Esophagus squamous epithelium (tissue), 4 donors: ENCODE measurements around a stretch of chr15.

- PRO-cap, result no peak
- RAMPAGE, long total RNA, 4 experiments, result no peak in any of the 4 experiments
Measured at GRCh38 chr15:90486764-90487234, 42.9 kb upstream of the CRTC3 start.

DNA sequence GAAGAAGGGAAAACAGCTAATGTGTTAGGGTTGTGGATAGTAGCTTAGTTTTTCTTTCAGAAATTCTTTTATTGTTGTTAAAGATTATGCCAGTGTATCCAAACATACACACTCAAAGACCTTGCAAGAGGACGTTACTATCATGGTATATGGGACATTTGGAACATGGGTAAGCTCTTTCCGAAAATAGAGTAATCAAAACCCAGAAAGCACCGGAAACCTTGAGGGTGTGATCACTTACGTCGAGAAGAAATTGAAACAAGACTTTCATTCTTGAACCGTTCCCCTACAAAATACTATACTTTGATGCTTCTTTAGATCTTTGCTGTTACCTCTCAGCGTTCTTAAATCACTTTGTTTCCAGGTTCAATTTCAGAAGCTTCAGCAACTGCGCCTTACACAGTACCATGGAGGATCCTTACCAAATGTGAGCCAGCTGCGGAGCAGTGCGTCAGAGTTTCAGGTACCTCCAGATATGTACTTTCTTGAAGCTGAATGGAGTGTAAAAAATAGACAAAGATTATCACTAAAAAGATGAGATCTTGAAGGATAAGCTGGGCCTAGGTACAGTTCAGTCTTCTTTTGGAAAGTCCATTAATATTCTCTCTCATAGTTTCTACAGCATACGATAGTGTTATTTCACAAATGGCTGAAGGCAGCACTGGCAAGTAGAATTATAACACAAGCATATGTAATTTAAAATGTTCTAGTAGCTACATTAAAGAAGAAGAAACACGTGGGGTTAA, 10.1 kb downstream of the CRTC3 start:
- PRO-cap, result no peak
- RAMPAGE, long total RNA, 4 experiments, result no peak in any of the 4 experiments

DNA sequence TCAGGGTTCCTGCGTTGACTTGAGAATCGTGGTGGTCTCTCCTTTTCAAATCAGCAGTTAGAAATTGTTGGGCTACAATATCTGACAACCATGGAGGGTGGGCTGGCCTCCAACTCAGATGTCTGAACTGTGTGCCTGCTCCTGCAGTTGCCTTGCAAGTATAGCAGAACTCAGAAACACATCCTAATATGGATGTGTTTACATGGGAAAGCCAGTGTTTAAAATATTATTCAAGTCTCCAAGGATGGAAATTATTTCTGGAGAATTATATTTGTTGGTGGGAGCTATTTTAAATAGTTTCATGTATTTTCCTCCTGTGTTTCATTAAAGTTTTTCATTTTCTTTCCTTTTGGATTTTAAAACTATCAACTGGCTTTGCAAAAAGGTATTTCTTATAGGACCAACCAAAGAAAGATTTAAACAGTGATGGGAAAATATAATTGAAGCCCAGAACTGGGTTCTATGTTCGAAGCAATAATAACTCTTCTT, 80.2 kb downstream of the CRTC3 start:
- PRO-cap, result no peak
- RAMPAGE, long total RNA, 4 experiments, result no peak in any of the 4 experiments

GRCh38 chr15:90642421-90643191, 74.5 kb upstream of the BLM start:
- PRO-cap, result no peak
- RAMPAGE, long total RNA, 4 experiments, result no peak in any of the 4 experiments

DNA sequence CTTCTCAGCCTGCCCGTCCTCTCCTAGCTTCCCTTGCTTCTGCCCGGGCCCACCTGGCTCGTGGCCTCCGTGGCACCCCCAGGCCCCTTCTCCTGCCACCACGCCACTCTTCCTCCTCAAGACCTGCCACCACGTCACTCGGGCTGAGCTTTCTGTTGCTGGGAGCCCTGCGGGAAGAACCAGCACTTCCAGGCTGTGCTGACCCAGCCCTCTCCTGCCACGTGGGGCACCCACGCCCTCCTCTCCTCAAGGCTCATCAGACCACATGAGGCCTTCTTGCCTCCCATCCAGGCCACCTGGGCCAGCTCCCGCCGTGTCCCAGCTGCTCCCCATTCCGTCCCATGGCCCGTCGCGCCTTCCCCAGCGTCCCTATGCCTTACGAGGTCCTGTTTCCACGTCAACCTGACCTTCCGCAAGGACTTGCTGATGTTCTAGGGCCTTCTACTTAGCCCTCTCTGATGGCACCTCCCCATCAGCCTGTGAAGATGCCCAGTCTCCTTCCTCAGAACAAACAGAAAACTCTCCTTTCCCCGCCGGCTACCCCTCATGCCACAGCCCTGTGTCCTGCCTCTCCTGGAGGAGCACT, 71.2 kb upstream of the BLM start:
- PRO-cap, result no peak
- RAMPAGE, long total RNA, 4 experiments, result no peak in any of the 4 experiments

- PRO-cap, result no peak
- RAMPAGE, long total RNA, 4 experiments, result no peak in any of the 4 experiments
Measured at GRCh38 chr15:90650027-90650672, 67.0 kb upstream of the BLM start.

GRCh38 chr15:90680678-90680887, 36.6 kb upstream of the BLM start:
- PRO-cap, result no peak
- RAMPAGE, long total RNA, 4 experiments, result no peak in any of the 4 experiments

DNA sequence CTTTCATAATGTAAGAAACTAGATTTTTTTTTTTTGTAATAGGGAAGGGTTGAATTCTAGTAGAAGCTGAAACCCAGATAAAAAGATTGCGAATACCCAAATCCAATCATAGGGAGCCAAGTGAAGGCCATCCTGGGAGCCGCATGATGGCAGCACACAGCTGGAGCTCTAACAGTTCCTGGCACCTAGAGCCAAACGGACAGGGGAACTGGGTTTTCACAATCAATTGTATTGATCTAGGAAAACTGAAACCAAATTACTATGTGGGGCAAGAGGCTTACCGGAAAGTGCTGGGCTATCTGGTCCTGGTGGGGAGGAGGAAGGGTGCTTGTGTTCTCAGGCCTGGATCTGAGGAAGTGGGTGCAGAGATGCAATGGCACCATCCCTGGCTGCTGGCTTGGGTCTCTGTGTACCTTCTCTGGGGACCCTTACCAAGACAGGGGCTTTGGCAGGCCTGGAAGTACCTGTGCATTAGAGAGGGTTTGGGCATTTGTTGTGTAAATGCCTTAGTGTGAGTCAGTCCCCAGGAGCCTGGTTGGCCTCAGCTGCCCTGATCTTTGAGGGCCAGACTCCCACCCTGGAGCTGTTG, 9.1 kb upstream of the FURIN start:
- PRO-cap, result no peak
- RAMPAGE, long total RNA, 4 experiments, result no peak in any of the 4 experiments

DNA sequence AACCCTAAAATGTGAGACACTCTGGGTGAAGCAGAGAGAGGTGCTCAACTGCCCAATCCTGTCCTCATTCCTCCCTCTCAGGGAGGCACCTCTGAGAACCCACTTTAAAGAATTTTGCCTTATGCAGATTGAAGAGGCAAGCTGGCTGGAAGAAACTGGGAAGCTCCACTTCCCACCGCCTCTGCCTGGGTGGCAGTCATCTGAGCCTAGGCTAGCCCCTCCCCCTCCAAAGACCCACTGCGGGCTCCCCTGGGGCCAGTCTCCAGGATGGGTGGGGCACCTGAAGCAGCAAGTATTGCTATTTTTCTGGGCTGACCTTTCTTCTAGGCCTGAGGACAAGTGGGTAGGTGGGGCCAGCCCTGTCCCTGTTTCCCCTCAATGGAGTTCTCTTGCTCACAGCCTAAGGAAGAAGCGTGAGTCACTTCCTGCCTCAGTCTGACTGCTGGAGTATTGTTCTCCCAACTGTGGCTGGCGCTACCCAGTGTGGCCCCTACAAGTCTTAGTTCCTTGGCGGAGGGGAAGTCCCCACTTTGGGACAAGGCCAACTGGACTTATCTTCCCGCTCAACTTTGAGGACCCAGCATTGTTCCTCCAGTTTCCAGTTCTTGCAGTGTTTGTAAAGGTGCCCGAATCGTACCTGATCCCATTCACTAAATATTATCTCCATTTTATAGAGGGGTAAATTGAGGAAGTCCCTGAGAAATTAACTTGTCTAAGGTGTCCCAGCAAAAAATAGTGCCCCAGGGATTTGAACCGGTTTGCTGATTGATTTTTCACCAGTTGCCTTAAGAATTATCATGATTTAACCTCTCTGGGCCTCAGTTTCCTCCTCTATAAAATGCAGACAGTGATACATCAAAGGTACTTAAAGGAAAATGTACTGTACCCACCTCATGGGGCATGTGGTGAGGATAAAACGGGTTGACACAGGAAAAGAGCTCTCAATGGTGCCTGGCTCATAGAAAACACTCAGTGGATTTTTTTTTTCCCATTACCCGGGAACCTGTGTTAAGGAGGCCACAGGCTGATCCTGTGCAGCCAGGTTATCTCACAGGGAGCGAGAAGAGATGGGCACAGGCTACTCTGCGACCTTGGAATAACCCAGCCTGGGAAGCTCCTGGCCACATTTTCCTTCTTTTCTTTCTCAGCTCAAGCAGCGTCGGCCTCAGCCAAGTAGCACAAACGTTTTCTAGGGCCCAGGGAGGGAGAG, 1.5 kb downstream of the FURIN start:
- PRO-cap, result bidirectional peak, plus-strand start at position 421 of the sequence, minus-strand start at position 380 of the sequence
- RAMPAGE, long total RNA, 4 experiments, result no peak in any of the 4 experiments

GRCh38 chr15:90870705-90871961, 2.7 kb downstream of the FURIN start:
- PRO-cap, result unidirectional peak, plus-strand start at chr15:90871052; unidirectional peak, plus-strand start at chr15:90871169; bidirectional peak, plus-strand start at chr15:90871446, minus-strand start at chr15:90871385; bidirectional peak, plus-strand start at chr15:90871647, minus-strand start at chr15:90871530; bidirectional peak, plus-strand start at chr15:90872033, minus-strand start at chr15:90871731
- RAMPAGE, long total RNA, 4 experiments, result start-site peak on the plus strand in 1 of 4 experiments, at chr15:90871539-90871555 at its widest, 7 reads per replicate

DNA sequence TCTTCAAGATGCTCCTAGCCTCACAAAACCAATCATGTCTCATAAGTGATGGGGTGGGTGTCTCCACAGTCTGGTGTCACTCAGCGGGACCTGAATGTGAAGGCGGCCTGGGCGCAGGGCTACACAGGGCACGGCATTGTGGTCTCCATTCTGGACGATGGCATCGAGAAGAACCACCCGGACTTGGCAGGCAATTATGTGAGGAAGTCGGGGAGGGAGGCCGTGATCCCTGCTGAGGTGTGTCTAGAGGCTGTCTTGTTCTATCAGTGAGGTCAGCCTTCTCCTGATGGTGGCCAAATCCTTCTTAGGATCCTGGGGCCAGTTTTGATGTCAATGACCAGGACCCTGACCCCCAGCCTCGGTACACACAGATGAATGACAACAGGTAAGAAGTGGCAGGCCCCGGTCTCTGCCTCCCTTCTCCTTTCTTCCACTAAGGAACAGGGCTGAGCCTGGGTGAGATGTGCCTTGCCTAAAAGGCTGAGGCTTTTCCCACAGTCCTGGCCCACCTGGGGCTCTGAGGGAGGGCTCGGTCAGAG, 7.4 kb upstream of the FES start:
- PRO-cap, result no peak
- RAMPAGE, long total RNA, 4 experiments, result no peak in any of the 4 experiments

GRCh38 chr15:90914979-90915783, 12.1 kb downstream of the MAN2A2 start:
- PRO-cap, result no peak
- RAMPAGE, long total RNA, 4 experiments, result no peak in any of the 4 experiments

GRCh38 chr15:90952744-90954102, 1.5 kb upstream of the RCCD1 start:
- PRO-cap, result no peak
- RAMPAGE, long total RNA, 4 experiments, result start-site peak on the plus strand in 1 of 4 experiments, at chr15:90953496-90953819 at its widest, 16 reads per replicate

- PRO-cap, result no peak
- RAMPAGE, long total RNA, 4 experiments, result no peak in any of the 4 experiments
Measured at GRCh38 chr15:90954338-90954581, 424 bp upstream of the RCCD1 start.

- PRO-cap, result unidirectional peak, plus-strand start at chr15:90956790; unidirectional peak, plus-strand start at chr15:90956831
- RAMPAGE, long total RNA, 4 experiments, result no peak in any of the 4 experiments
Measured at GRCh38 chr15:90956319-90957074, 1.8 kb downstream of the RCCD1 start.

GRCh38 chr15:91263979-91264688, 164.1 kb downstream of the SV2B start:
- PRO-cap, result bidirectional peak, plus-strand start at chr15:91264149, minus-strand start at chr15:91264055
- RAMPAGE, long total RNA, 4 experiments, result no peak in any of the 4 experiments

DNA sequence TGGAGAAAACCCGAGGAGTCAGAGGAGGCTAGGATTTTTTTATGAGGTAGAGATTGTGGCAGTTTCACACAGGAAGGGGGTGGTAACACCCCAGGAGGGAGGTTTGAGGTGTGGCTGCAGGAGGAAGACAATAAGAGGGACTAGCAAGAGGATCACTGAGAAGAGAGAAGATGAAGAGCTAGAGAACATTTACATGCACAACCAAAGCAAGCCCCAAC, 322.8 kb downstream of the SV2B start:
- PRO-cap, result no peak
- RAMPAGE, long total RNA, 4 experiments, result no peak in any of the 4 experiments

- PRO-cap, result unidirectional peak, minus-strand start at chr15:91855510; bidirectional peak, plus-strand start at chr15:91856254, minus-strand start at chr15:91856189
- RAMPAGE, long total RNA, 4 experiments, result no peak in any of the 4 experiments
Measured at GRCh38 chr15:91855276-91856495, 2.2 kb downstream of the SLCO3A1 start.

DNA sequence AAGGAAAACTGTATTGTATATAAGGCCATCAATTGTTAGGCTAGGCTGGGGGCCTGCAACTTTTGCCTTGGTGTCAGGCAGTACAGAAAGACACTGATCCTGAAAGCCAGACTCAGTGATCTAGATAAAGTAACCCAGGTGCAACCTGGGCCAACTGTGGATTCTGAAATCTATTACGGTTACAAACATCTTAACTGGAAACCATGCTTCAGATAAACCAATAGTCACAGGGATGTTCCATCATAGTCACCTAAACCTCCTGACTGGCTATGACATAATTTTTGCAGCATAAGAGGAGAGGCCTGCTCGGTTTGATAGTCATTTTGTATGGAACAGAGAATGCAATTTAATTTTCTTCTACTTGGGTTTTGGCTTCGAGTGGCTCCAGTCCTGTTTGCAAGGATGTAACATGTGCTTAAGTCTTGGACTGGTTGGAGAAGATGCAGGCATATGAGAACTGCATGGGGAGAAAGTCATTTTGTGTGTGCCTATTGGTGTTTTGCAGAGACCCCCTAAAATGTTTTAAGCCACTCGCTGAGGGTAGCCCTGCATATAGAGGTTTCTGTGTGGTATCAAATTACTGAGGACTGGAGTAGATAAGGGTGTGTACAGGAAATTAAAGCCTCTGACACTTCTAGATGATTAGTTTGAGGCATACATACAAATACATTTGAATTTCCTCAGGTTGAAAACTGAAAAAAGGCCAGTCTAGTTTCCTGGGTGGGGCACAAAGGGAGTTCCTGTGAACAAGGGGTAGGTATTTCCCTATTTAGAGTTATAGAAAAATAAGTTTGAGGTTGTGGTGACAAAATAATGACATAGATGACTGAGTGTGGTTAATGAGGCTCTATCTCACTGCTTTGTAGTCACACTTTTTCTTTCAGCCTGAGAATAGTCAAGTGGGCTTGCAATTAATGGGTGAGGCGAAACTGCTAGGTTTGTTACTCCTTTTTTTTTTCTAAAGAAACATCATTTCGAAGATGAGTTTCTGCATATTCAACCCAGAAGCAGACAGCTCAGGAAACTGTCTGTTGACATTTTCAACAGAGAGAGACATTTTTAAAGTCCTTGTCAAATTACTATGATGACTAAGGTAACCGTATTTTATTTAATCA, 4.0 kb downstream of the SLCO3A1 start:
- PRO-cap, result no peak
- RAMPAGE, long total RNA, 4 experiments, result no peak in any of the 4 experiments

DNA sequence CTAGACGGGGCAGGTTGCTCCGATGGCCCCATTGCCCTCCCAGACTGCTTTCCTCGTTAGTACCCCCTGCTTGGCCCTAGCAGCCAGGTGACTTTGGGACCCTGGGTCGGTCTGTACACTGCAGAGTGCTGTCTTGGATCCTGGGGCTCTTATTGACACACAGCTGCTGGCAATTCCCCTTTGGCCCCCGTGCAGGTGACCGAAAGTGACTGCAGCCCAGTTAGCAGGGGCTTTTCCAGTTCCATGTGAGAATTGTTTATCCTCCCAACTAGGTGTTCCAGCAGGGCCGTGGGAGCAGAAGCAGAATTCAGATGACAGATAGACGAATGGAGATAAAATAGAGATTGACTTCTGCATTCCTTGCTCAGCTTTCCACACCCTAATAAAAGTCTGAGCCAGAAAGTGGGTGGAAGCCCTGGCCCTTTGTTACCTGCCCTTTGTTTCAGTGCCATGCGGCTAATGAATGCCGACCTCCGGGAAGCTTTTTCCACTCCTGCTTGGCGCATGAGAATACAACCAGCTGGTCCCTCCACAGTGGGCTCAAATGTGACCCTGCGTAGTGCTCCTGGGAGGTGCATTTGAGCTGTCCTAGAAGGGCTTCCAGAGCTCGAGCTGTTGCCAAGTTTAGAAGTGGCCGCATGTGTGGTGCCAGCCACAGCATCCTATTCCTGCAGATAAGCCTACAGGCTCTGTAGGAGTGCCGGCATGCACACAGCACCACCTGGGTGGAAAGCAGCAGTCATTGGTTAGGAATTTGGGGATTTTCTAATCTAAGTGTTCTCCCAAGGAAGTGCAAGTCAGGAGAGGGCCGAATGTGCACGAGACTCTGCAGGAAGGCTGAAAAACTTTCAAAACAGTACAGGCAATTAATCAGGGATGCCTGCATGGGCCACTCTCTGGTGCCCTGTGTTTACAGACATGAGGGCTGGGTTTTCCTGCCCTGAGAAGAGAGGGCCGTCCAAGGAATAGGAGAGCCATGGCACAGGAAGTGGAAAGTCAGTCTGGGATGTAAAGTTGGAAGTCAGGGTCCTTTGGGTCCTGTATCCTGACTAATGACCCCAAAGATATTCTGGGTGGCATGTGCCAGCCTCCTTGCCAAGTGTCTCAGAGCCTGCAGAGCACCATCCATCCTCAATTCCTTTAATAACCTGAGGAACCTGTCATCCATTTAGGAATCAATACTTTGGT, 94.6 kb downstream of the SLCO3A1 start:
- PRO-cap, result bidirectional peak, plus-strand start at position 800 of the sequence, minus-strand start at position 676 of the sequence
- RAMPAGE, long total RNA, 4 experiments, result no peak in any of the 4 experiments